H1 (cell line): ENCODE measurements around a stretch of chr4.

- RRBS, result no CpG with 5 or more reads among the region's 12 CpGs
CAGE:
- cytosol, long polyA plus RNA, result no peak
- long polyA plus RNA, result no peak
- nucleus, long polyA plus RNA, result no peak
Observed at GRCh38 chr4:168587334-168588337, 90.8 kb downstream of the PALLD start.

DNA sequence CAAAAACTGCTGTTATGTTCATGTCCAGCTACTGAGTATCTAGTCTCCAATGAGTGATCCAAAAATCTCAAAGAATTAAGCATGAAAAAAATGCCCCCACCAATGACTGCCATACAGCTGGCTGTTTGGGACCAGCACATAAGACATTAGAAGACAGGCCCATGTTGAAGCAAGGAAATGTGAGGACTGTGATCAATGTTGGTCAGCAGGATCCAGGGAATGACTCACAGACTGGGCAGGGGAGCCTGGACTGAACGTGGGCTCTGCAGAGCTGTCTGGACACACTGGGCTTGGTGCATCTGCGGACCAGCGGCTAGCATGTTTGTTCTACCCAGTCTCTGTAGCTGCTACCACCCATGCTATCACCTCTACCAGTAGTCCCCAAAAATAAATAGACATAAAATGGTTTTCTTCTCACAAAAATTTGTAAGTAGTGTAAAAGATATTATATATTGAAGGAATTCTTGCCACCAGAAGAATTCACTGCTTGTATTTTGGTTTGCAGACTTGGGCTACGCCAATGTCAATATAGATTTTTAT lies 108.6 kb downstream of the PALLD start:
- RRBS, result no CpG with 5 or more reads among the region's 4 CpGs
CAGE:
- cytosol, long polyA plus RNA, result no peak
- long polyA plus RNA, result no peak
- nucleus, long polyA plus RNA, result no peak

- RRBS, result no CpG with 5 or more reads among the region's 8 CpGs
CAGE:
- cytosol, long polyA plus RNA, result no peak
- long polyA plus RNA, result no peak
- nucleus, long polyA plus RNA, result no peak
Observed at GRCh38 chr4:168630788-168631292, 134.0 kb downstream of the PALLD start.

GRCh38 chr4:168631293-168631935 lies 134.6 kb downstream of the PALLD start:
- RRBS, result 1% methylated on average over 27 of the region's 43 CpGs
CAGE:
- cytosol, long polyA plus RNA, result start-site peak on the plus strand at chr4:168631575-168631737, 21 reads
- long polyA plus RNA, result no peak
- nucleus, long polyA plus RNA, result start-site peak on the plus strand at chr4:168631696-168631809, 54 reads

GRCh38 chr4:168632491-168633456 lies 135.9 kb downstream of the PALLD start:
- RRBS, result no CpG with 5 or more reads among the region's 9 CpGs
CAGE:
- cytosol, long polyA plus RNA, result no peak
- long polyA plus RNA, result no peak
- nucleus, long polyA plus RNA, result no peak

GRCh38 chr4:168766302-168766898 lies 243.7 kb downstream of the CBR4 start:
- RRBS, result no CpG with 5 or more reads among the region's 7 CpGs
CAGE:
- cytosol, long polyA plus RNA, result no peak
- long polyA plus RNA, result no peak
- nucleus, long polyA plus RNA, result no peak

DNA sequence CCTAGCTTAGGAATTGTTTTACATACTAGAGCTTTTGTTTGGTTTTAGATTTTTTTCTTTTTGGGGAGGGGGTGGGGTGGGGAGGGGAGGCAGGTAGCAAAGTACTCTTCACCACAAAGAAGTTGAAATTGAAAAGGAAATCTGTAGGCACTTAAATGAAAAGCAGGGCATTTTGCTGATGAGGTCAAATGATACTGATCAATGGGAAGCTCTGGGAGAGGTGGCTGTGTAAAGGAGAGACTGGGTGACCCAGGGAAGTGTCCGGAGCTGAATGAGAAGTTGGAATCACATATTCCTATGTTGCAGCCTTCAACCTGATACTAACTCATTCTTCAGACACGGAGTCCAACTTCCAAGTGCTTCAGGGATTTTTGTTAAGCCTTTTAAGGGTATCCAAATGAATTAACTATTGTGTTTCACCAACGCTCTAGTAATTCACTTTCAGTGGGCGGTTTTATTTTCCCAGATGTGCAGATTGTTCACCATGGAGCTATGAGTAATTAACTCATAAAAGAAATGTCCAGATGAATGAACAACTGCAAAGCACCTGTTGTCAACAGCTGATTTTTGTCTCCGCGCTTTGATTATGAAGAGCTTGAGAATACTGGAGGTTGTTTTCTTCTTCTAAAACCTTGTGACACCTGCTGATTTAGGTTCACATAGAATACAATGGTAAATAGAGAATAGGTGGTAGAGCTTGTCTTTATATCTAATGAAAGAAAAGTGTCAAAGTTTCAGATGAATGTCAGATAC lies 187.7 kb downstream of the CBR4 start:
- RRBS, result no CpG with 5 or more reads among the region's 6 CpGs
CAGE:
- cytosol, long polyA plus RNA, result no peak
- long polyA plus RNA, result no peak
- nucleus, long polyA plus RNA, result no peak

GRCh38 chr4:168839614-168840125 lies 170.4 kb downstream of the CBR4 start:
- RRBS, result no CpG with 5 or more reads among the region's 3 CpGs
CAGE:
- cytosol, long polyA plus RNA, result no peak
- long polyA plus RNA, result no peak
- nucleus, long polyA plus RNA, result no peak

DNA sequence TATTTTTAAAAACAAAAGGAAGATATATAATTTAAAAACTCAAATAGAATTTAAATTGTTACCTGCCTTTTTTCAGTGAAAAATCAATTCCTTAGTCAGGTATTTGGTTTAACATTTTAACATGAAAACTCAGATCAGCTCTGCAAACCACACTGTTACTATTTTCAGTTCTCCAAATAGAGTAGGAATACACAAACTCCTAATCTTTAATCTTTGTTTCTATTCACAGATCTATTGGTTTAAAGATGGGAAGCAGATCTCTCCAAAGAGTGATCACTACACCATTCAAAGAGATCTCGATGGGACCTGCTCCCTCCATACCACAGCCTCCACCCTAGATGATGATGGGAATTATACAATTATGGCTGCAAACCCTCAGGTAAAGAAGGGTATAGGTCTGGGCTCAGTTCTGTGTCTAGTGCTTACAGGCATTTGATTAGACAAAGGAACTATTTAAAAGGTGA lies 106.5 kb downstream of the CBR4 start:
- RRBS, result no CpG with 5 or more reads among the region's 1 CpG
CAGE:
- cytosol, long polyA plus RNA, result no peak
- long polyA plus RNA, result no peak
- nucleus, long polyA plus RNA, result start-site peak on the minus strand centred at position 341 of the sequence, 57 bp wide, 5 reads

GRCh38 chr4:169059583-169060591 lies 49.8 kb upstream of the CBR4 start:
- RRBS, result no CpG with 5 or more reads among the region's 25 CpGs
CAGE:
- cytosol, long polyA plus RNA, result no peak
- long polyA plus RNA, result no peak
- nucleus, long polyA plus RNA, result no peak

DNA sequence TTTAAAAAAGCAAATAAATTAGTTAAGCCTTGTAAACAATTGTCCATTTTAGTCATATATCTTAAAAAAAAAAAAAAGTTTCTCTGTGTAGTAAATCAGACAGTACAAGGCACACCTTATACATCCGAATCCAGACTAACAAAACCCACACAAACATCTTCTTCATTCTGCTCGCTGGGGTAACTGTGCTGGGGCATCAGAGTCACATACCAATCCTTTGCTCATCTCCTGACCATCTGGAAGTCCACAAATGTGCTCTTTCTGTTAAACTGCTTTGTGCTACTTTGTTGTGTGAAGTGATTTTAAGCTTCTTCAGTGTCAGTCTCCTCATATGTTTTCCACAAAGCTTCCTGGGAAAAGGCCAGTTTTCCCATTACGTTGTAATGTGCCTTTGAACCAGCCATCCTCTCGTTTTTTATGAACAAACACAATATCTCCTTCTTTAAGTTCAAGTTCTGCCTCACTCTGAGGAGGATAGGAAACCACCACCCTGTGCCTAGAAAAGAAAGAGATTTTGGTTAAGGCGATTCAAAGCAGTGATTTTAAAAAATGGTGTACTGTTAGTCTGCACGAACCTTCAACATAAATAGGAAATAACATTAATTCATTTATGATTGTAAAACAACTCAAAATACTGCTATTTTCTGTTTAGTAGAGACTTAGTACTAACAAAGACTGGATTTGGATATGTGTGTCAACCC lies 86.3 kb upstream of the CBR4 start:
- RRBS, result no CpG with 5 or more reads among the region's 6 CpGs
CAGE:
- cytosol, long polyA plus RNA, result no peak
- long polyA plus RNA, result no peak
- nucleus, long polyA plus RNA, result no peak

- RRBS, result no CpG with 5 or more reads among the region's 8 CpGs
CAGE:
- cytosol, long polyA plus RNA, result no peak
- long polyA plus RNA, result no peak
- nucleus, long polyA plus RNA, result no peak
Observed at GRCh38 chr4:169135909-169136590, 126.0 kb upstream of the CBR4 start.

- RRBS, result no CpG with 5 or more reads among the region's 2 CpGs
CAGE:
- cytosol, long polyA plus RNA, result no peak
- long polyA plus RNA, result no peak
- nucleus, long polyA plus RNA, result no peak
Observed at GRCh38 chr4:169201392-169202039, 69.2 kb downstream of the SH3RF1 start.

DNA sequence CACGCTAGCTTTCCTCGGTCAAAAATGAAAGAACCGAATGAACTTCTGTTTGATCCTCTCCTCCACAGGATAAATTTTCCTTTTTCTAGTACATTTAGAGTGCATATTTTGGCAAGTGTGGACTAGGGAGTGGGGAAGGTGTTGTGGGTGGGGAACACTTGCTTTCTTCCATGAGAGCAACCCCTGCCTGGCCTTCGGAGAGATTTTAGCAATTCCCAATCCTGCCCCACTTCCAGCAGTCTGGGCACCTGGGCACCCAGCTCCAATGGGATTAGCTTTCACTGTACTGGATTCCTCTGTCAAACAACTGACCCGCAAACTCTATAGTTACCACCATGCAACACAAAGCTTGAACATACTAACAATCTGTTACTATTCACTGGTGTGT lies 50.4 kb downstream of the SH3RF1 start:
- RRBS, result no CpG with 5 or more reads among the region's 5 CpGs
CAGE:
- cytosol, long polyA plus RNA, result no peak
- long polyA plus RNA, result no peak
- nucleus, long polyA plus RNA, result no peak

DNA sequence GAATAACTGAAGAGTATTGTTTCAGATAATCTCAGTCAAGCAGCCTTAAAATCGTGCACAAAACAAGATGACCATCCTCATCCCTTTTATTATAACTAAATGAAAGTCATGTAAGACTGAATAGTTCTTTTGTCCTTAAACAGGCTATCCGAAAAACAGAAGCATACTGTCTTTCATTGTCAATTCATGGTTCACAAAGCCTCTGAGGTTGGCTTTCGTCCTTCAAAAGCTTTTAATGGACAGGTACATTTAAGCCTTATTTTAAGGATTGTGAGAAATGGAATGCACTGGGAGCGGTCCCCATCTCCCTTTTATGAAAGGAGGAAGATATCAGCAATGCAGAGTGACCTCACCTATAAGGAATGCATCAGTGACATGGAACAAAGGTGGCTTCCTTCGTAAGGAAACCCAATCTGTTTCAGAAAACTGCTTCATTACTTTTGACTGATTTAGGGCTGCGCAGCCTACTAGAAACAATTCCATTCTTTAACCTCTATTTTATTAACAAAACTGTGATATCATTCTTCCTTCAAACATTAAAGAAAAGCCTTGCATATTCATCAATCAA lies 19.3 kb downstream of the SH3RF1 start:
- RRBS, result no CpG with 5 or more reads among the region's 6 CpGs
CAGE:
- cytosol, long polyA plus RNA, result no peak
- long polyA plus RNA, result no peak
- nucleus, long polyA plus RNA, result no peak

DNA sequence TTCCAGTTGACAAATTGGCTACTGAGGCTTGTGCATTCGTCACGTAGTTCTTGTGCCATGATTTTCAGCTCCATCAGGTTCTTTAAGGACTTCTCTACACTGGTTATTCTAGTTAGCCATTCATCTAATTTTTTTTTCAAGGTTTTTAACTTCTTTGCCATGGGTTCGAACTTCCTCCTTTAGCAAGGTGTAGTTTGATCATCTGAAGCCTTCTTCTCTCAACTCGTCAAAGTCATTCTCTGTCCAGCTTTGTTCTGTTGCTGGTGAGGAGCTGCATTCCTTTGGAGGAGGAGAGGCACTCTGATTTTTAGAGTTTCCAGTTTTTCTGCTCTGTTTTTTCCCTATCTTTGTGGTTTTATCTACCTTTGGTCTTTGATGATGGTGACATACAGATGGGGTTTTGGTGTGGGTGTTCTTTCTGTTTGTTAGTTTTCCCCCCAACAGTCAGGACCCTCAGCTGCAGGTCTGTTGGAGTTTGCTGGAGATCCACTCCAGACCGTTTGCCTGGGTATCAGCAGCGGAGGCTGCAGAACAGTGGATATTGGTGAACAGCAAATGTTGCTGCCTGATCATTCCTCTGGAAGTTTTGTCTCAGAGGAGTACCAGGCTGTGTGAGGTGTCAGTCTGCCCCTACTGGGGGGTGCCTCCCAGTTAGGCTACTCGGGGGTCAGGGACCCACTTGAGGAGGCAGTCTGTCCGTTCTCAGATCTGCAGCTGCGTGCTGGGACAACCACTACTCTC lies 113.0 kb downstream of the NEK1 start:
- RRBS, result no CpG with 5 or more reads among the region's 9 CpGs
CAGE:
- cytosol, long polyA plus RNA, result no peak
- long polyA plus RNA, result no peak
- nucleus, long polyA plus RNA, result no peak

- RRBS, result no CpG with 5 or more reads among the region's 2 CpGs
CAGE:
- cytosol, long polyA plus RNA, result no peak
- long polyA plus RNA, result no peak
- nucleus, long polyA plus RNA, result no peak
Observed at GRCh38 chr4:169626827-169627138, 6.4 kb downstream of the CLCN3 start.

DNA sequence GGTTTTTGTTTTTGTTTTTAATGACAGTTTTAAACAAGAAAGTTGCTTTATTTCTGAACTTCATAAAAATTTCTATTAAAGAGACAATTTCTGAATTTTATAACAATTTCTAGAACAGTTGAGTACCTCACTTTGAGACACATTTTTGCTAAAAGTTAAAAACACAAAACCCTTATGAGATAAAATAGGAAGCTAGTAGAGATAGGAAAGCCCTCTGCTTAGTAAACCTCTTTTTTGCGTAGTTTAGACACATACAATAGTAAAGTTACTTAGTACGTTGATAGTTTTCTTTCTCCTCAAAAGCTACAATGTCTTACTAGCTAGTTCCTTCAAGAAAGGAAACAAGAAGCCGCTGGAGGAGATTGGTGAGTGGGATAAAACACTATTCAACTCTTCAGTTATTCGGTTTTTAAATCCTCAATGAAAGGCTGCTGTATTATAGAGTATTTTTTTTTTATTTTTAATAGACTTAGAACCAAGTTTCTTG lies 38.9 kb downstream of the CLCN3 start:
- RRBS, result no CpG with 5 or more reads among the region's 4 CpGs
CAGE:
- cytosol, long polyA plus RNA, result no peak
- long polyA plus RNA, result no peak
- nucleus, long polyA plus RNA, result no peak

DNA sequence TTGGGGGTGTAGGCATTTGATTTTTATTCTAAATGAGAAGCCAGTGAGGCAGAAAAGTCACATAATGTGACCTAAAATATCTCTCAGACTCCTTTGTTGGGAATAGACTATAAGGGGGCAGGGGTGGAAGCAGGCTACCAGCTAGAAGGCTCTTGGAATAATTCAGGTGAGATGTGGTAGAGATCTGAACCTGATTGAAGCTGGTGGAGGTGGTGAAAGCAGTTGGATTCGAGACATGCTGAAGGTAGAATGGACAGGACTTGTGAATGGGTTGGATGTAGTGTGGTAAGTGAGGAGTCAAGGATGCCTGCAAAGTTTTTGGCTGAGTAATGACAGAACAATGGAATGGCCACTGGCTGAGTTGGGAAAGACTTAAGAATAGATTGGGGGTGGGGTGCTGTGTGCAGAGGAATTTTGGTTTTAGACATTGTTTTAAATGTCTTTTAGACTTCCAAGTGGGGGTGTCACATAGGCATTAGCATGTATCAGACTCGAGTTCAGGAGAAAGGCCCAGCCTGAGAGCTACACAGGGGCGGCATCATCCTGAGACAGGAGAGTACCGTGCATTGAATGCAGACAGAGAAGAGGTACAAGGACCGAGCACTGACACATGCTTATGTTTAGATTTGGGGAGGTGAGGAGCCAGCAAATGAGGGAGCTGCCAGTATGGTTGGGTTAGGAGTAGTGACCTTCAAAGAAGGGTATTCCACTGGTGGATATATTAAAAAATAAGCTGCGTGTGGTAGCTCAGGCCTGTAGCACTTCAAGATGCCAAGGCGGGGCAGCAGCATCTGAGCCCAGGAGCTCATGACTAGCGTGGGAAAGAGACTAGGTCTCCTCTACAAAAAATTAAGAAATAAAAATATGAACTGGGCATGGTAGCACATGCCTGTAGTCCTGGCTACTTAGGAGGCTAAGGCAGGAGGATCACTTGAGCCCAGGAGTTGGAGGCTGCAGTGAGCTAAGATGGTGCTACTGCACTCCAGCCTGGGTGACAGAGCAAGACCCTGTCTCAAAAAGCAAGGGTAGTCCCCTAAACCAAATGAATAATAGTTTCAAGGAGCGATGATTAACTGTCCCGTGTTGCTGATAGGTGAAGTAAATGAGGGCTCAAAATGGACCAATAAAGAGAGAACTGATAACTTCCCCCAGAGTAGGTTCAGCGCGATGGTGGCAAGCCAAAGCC lies 33.2 kb downstream of the HPF1 start:
- RRBS, result no CpG with 5 or more reads among the region's 12 CpGs
CAGE:
- cytosol, long polyA plus RNA, result no peak
- long polyA plus RNA, result no peak
- nucleus, long polyA plus RNA, result no peak

- RRBS, result no CpG with 5 or more reads among the region's 13 CpGs
CAGE:
- cytosol, long polyA plus RNA, result no peak
- long polyA plus RNA, result no peak
- nucleus, long polyA plus RNA, result no peak
Observed at GRCh38 chr4:170091461-170091776, 1.7 kb upstream of the AADAT start.